ENCODE results near the gene ATCAY.

- RRBS, result no CpG with 5 or more reads among the region's 19 CpGs
These were observed 5.9 kb downstream of the DOHH start for GRCh38 chr19:3494592-3494984.

GRCh38 chr19:3506556-3507332, 633 bp downstream of the FZR1 start:
- RRBS, result 1% methylated on average over 6 of the region's 46 CpGs

DNA sequence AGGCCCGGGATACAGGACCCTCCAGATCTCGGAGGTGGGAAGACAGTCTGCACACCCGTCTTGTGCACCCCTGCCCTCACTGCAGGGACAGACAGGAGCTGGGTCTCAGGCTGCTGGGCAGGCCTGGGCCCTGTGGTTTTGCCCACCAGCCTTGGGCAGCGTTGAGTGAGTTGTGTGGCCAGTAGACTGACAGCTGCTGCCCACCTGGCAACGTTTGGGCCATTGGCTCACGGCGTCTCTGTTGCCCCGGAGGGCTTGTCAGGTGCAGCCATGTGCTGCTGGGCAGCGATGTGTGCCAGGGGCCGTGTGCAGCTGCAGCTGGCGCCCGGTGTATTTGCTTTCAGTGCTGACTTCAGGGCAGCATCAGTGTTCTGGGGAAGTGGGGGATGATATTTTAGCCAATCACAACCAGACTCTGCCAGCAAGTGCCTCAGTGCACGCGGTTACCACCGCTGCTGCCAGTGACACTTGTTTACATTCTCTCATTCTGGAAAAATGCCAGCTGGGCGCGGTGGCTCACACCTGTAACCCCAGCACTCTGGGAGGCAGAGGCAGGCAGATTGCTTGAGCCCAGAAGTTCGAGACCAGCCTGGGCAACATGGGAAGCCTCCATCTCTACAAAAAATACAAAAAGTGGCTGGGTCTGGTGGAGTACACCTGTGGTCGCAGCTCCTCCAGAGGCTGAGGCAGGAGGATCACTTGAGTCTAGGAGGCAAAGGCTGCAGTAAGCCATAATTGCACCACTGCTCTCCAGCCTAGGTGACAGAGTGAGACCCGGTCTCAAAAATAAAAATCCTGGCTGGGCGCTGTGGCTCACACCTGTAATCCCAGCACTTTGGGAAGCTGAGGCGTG, 10.7 kb downstream of the FZR1 start:
- RRBS, result 98% methylated on average over 4 of the region's 22 CpGs

- RRBS, result 96% methylated on average over 5 of the region's 25 CpGs
These were observed 6.5 kb downstream of the MFSD12 start for GRCh38 chr19:3550861-3551335.

- RRBS, result 92% methylated on average over 15 of the region's 44 CpGs
These were observed 6.2 kb upstream of the TBXA2R start for GRCh38 chr19:3612849-3613301.

- RRBS, result 2% methylated on average over 12 of the region's 28 CpGs
These were observed 475 bp downstream of the CACTIN start for GRCh38 chr19:3626068-3626562.

GRCh38 chr19:3644576-3645008, 18.0 kb upstream of the CACTIN start:
- RRBS, result no CpG with 5 or more reads among the region's 11 CpGs

GRCh38 chr19:3712939-3713659, 4.9 kb downstream of the TJP3 start:
- RRBS, result 4% methylated on average over 3 of the region's 16 CpGs

DNA sequence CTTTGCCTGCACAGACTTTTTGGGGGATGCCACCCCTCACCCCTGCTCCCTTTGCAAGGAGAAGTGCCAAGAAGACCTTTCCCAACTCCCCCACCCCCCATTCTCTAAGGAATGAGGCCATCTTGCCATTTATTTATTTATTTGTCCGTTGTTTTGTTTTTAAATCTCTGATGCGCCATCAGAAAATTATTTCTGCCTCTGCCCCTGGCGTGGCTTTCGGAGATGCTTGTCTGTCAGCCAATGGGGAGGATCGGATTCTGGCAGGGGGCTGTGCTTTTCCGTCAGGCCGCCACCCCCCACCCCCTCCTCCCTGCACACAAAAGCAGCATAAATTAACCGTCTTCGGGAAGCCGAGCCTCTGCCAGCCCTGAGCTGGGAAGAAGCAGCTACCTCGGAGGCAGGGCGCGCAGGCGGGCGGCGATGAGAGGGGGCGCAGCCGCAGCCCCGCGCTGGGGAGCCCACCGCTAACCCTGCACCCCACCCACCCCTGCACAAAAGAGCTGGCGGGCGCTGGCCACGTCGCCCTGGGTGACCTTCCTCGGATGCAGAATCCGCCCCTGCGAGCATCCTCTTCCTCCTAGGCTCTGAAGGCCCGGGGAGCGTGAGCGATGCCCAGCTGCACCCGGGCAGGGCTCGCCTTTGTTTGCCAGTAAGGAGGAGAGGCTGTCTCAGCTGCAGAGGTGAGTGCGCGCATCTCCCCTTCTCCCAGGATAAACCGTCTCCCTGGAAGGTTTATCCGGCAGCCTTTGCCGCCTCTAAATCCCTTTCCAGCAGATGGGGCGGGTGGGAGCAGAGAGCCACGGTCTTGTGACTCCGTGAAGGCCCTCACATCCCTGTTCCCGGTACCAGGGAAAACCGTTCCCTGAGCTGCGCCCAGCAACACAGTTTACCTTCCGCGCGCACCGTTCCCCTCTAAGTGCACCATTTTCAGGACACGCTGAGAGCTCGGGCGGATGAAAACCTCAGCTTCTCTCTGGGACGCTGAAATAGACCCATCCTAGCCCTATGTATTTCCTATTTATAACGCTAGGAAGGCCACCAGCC, at the start of gene ATCAY:
Gene ATCAY, plus strand, starts transcription at position 357 of the 1,044 bp plus-strand sequence.
- RRBS, result 86% methylated on average over 6 of the region's 53 CpGs

DNA sequence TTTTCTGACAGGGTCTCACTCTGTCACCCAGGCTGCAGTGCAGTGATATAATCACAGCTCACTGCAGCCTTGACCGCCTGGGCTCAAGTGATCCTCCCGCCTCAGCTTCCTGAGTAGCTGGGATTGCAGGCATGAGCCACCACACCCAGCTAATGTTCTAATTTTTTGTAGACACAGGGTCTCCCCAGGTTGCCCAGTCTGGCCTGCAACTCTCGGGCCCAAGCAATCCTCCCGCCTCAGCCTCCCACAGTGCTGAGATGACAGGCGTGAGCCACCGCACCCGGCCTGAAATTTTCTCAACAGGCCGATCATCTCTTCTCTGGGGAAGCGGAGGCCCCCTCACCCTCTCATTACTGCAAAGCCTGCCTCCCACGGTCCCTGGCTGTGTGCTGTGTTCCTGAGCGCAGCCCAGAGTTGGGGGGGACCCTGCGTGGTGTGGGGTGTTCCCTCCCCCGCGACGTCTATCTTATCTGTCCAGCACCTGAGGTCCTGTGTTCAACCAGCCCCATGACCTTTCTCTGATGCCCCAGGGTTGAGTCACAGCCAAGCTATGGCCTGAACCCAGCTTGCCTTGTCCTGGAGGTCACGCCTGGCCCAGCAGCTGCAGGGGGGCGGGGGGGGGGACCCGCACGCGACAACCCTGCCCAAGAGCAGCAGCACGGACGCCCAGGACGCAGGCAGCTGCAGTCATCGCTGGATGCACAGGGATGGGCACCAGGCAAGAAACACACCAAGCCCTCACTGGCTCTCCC, 17.7 kb downstream of the DAPK3 start:
- RRBS, result no CpG with 5 or more reads among the region's 24 CpGs

GRCh38 chr19:3980238-3981252, 4.7 kb downstream of the EEF2 start:
- RRBS, result 93% methylated on average over 6 of the region's 34 CpGs

- RRBS, result no CpG with 5 or more reads among the region's 42 CpGs
These were observed 2.5 kb downstream of the EEF2 start for GRCh38 chr19:3982516-3983432.

DNA sequence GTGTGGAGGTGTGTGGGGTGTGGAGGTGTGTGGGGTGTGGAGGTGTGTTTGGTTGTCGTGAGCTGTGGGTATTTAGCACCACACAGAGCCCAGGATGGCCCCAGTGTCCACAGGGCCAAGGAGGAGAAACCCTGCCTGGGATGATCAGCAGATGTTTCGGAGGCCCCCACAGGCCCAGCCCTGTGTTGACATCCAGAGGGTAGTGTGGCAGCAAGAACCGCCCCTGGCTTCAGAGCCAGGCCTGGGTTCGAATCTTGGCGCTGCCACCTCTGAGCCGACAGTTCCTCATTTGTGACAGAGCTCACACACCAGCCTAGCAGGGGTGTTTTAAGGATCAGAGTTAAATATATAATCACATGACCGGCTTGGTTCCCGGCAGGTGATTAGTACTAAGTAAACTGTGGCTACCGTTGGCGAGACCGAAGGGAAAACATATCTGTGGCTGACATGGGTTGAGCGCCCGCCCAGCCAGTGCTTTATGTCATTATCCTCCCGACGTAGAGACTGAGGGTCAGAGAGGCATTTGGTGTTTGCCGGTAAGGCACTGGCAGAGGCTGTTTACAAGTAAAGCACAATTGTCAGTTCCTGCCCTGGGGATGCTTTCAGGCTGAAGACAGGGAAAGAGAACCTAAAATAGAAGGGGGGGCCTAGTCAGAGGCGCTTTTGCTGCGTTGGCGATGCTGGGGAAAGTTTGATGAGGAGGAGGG, 4.6 kb downstream of the PIAS4 start:
- RRBS, result no CpG with 5 or more reads among the region's 19 CpGs

GRCh38 chr19:4020408-4020778, 12.9 kb downstream of the PIAS4 start:
- RRBS, result no CpG with 5 or more reads among the region's 12 CpGs

GRCh38 chr19:4046940-4047469, 19.7 kb downstream of the ZBTB7A start:
- RRBS, result 98% methylated on average over 7 of the region's 26 CpGs

DNA sequence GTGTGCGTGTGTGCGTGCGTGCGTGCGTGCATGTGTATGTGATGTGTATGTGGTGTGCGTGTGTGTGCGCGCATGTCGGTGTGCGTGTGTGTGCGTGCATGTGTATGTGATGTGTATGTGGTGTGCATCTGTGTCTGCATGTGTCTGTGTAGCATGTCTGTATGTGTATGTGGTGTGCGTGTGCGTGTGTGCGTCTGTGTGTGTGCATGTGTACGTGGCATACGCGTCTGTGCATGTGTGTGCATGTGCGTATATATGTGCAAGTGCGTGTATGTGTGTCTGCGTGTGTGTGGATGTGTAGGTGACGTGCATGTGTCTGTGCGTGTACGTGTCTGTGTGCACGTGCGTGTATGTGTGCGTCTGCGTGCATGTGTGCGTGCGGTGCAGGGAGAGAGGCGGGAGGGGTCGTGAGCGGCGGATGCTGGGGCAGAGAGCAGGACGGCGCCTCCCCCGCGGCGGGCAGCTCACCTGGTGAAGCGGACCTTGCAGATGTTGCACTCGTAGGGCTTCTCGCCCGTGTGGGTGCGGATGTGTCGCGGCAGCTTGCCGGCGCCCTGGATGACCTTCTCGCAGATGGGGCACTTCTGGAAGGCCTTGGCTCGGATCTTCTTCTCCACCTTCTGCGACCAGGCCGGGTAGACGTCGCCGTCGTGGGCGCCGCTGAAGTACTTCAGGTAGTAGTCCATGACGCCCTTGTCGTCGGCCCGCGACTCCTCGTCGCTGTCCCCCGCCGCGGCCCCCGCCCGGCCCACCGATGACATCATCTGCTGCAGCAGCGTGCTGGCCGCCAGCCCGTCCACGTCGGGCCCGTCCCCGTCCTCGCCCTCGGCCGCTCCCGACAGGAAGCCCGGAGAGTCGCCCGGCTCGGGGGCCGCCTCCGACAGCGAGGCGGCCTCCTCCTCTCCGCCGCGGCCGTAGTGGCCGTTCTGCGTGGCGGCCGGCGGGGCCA, 12.9 kb downstream of the ZBTB7A start:
- RRBS, result 96% methylated on average over 15 of the region's 98 CpGs

DNA sequence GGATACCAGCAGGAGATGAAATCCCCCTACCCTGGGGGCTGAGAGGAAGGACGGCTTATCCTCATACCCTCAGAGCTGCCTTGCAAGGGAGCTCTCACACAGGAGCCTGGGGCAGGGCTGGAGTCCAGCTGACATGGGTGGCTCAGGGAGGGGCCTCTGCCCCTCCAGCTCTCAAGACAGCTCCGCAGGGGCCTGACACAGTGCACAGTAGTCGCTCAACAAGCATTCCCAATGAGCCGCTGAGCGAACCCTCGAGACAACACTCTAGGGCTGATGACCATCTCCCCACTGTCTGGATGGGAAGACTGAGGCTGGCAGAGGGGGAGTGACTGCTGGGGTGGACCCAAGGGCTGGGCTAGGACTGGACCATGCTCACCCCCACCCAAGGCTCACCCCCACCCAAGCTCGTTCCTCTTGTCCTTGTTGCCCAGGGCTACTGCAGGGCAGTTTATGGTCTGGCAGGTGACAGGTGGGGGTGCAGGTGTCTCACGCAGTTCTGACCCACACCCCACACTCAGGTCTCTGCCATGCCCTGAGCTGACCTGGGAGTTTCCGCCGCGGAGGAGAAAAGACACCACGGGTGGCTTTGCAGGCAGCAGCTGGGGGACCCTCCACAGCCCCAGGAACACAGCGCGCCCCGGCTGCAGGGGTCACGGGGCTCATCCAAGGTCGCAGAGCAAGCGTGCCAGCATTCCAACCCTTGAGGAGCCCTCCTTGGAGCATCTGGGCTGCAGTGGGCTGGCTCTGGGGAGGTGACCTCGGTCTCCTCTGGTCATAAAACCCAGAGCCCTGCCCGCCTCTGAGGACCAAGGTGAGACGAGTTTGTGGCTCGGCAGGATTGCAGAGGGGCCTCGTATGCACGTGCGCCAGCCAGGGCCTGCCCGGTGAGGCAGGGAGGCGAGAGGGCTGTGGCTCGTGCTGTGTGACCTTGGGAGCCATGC, 3.8 kb downstream of the ZBTB7A start:
- RRBS, result no CpG with 5 or more reads among the region's 28 CpGs

DNA sequence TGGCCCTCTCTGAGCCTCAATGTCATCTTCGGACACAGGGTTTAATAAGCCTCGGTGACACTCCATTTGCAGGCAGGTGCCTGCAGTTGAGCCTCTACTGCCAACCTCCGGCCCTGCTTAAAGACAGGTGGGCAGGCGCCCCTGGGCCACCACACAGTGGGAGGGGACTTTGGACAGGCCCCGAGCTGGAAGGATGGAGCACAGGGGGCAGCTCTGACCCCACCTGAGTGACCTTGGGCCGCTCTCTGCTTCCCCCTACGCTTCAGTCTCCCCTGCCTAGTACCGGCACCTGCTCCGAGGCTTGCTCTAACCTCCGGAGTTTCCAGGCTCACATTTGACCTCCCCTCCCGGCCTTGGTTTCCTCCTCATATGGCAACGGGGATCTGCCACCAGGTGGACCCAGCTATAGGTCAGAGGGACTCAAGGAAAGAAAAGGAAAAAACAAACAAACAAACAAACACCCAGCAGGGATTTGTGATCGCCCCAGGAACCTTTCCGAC, 3.1 kb downstream of the ZBTB7A start:
- RRBS, result no CpG with 5 or more reads among the region's 14 CpGs

GRCh38 chr19:4066314-4066527, 478 bp downstream of the ZBTB7A start:
- RRBS, result 1% methylated on average over 18 of the region's 19 CpGs

DNA sequence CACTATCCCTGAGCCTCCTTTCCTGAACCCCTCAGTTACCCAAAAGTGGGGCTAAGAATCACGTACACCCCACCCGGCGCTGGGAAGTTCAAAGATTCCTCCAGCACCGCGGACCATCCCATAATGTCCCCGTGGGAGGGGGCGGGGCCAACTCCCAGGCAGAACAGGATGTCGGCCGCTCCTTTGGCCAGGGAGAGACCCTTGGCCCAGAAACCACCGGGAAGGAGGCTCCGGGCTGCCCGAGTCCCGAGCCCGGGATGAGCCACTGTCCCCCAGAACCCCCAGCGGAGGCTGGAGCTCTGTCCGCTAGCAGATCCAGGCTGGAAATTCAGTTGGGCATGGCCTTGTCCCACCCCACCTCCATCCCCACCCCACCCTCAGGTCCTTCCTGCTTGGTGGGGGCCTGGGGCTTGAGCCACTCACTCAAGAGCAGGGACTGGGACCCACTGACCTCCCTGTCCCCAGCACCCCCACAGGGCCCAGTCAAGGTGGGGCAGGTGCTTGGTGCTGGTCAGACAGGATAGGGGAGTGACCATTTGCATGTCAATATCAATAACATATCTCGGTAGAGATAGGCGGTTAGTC, 11.8 kb upstream of the ZBTB7A start:
- RRBS, result no CpG with 5 or more reads among the region's 18 CpGs

Measured in CMK (cell line).